CD14-positive monocyte (primary cell): ENCODE results near the genes ADAMTS10, OR7E24 and UBL5.

- CAGE, long polyA plus RNA = no peak
These were observed 1.2 kb downstream of the NDUFA7 start for GRCh38 chr19:8319933-8320509.

GRCh38 chr19:8324528-8324871 is 3.2 kb downstream of the RPS28 start:
- CAGE, long polyA plus RNA = no peak

GRCh38 chr19:8334723-8335864 is 8.0 kb downstream of the KANK3 start:
- CAGE, long polyA plus RNA = no peak

DNA sequence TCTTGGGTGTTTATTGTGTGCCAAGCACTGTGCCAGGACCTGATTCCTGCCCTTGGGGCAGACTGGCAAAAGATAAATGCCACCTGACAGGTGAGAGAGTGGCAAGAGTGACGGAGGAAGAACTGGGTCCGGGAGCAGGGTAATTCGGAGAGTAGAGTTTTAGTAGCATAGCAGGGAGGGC is 6.1 kb downstream of the RAB11B start:
- CAGE, long polyA plus RNA = no peak

DNA sequence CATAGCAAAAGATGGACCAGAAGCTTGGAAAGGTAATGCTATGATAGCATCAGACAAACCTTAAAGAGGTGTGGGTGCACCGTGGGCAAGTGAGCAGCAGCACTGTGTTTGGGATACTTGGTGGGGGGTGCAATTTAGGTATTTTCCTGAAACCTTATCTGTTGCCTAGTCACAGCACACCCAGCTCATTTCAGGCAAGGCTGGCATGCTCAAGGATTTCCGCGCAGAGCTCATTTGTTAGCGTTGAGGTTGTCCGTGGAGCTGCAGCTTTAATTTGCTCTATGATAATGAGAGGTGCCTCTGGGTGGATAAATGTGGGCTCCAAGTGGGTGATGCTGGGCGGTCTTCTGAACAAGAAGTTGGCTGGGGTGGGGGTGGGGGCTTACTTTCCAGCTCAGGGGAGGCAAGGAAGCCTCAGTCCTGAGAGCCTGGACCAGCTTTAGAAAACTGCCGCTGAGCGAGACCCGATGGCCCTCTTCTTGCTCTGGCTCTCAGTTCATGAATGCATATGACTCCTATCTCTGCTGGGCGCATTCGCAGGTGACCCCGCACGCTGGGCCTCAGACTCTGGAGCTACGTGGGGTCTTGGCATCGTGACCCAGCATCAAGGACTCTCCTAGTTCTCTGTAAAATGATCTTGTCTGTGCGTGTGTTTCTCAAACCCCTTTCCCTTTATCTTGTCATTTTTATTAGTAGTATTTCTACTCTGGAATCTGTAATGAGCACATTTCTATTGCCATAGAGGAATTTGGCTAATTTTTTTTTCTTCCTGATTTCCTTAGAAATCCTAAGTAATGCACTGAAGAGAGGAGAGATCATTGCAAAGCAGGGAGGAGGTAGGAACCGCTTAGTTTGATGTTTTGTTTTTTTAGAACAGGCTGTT is 19.8 kb downstream of the PRAM1 start:
- CAGE, long polyA plus RNA = no peak

GRCh38 chr19:8490231-8491296 is 11.9 kb downstream of the PRAM1 start:
- CAGE, long polyA plus RNA = no peak

DNA sequence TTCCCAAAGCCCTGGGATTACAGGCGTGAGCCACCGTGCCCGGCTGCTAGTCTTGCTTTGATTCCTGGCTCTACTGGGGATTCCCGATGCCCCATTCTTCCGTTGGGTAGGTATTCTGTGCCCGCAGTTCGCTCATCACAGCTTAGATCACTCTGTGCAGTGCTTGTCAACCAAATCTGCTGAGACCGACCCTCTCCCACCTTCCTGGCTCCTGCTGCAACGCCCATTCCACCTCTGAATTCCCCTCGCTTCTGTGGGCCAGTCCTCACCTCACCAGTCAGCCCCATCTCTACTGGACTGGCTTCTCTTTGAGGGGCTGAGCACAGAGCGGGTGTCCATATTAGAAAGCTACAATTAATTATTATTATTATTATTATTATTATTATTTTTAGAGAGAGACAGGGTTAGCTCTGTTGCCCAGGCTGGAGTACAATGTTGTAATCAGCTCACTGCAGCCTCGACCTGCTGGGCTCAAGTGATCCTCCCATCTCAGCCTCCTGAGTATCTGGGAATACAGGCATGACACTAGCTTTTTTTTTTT is 4.7 kb upstream of the ZNF414 start:
- CAGE, long polyA plus RNA = no peak

DNA sequence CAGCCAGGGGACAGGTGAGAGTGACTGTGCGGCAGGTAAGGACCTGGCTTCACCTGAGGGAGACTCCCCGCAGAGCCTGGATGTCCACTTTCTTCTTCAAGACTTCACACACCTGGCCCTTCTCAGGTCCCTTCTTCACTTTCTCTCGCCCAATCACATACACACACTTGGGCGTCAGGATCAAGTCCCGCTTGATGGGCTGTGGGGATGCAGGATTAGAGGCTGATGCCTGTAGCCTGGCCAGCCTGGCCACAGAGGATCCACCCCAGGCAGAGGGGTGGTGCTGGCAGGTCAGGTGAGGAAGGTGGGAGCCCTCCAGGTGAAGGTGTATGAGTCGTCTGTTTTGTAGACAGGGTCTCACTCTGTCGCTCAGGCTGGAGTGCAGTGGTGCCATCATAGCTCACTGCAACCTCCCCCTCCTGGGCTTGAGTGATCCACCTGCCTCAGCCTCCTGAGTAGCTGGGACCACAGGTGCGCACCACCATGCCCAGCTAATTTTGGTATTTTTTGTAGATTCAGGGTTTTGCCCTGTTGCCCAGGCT is 13.4 kb upstream of the ZNF414 start:
- CAGE, long polyA plus RNA = no peak

GRCh38 chr19:8600791-8601131 is 9.8 kb downstream of the ADAMTS10 start:
- CAGE, long polyA plus RNA = no peak

DNA sequence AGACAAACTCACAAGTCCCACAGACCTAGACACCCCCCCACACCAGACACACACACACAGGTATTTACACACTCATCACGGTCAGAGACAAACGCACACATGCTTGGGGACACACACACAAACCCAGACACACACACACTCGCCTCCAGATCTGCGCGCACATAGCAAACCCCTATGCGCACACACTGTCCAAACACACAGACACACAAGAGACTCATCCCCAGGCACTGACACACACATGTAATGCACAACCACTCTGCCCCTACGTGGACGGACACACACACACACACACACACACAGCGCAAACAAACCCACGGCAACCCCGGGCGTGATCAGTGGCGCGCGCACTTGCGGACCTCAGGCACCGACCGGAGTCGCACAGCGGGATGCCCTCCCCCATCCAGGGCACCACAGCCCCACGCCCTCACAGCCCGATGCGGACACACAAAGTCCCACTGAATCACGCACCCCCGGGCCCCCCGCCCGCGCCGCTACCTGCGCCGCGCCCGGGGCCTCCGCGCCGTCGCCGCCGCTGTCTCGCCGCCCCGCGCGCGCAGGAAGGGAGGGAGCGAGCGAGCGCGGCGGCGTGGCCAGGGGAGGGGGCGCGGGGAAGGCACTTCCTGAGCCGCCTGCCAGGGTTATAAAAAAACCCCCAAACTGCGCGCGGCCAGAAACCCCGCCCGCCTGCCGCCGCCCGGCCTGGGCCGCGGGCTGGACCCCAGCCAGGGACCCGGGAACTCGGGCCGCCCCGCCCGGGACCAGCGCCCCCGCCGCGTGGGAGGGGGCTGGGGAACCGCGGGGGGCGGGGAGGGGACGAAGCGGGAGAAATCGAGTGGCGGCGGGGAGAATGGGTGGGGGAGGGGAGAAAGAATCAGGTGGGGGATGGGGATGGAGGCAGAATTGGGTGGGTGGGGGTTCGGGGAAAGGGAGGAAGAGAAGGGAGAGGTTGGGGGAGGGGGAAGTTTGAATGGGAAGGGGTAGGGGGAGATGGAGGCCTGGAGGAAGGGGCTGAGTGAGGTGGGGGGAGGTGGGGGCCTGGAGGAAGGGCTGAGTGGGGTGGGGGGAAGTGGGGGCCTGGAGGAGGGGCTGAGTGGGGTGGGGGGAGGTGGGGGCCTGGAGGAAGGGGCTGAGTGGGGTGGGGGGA is at the start of gene ADAMTS10:
TSS of gene ADAMTS10 (minus strand) at position 567 of the 1,144 bp plus-strand sequence.
- CAGE, long polyA plus RNA = no peak

GRCh38 chr19:9075308-9076166 is 11.3 kb upstream of the OR1M1 start:
- CAGE, long polyA plus RNA = no peak

GRCh38 chr19:9250771-9250997 is at the start of gene OR7E24:
OR7E24 (plus strand) TSS chr19:9250930.
- CAGE, long polyA plus RNA = no peak

DNA sequence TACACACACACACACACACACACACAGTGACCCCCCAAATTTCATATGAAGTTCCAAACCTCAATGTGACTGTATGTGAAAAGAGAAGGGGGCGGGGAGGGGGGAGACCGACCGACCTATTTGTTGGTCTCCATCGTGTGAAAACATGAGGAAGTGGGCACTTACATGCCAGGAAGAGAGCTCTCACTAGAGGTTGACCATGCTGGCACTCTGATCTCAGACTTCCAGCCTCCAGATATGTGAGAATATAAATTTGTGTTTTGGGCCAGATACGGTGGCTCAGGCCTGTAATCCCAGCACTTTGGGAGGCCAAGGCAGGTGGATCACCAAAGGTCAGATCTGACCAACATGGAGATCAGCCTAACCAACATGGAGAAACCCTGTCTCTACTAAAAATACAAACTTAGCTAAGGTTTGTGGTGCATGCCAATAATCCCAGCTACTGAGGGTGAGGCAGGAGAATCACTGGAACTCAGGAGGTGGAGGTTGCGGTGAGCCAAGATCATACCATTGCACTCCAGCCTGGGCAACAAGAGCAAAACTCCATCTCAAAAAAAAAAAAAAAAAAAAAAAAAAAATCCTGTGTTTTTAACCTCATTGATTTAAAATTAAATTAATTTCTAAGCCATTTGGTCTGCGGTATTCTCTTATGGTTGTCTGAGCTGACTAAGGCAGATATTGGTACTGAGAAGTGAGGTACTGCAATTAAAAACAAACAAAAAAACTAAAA is 24.3 kb downstream of the ZNF562 start:
- CAGE, long polyA plus RNA = no peak

GRCh38 chr19:9767608-9768061 is 903 bp downstream of the ZNF846 start:
- CAGE, long polyA plus RNA = no peak

DNA sequence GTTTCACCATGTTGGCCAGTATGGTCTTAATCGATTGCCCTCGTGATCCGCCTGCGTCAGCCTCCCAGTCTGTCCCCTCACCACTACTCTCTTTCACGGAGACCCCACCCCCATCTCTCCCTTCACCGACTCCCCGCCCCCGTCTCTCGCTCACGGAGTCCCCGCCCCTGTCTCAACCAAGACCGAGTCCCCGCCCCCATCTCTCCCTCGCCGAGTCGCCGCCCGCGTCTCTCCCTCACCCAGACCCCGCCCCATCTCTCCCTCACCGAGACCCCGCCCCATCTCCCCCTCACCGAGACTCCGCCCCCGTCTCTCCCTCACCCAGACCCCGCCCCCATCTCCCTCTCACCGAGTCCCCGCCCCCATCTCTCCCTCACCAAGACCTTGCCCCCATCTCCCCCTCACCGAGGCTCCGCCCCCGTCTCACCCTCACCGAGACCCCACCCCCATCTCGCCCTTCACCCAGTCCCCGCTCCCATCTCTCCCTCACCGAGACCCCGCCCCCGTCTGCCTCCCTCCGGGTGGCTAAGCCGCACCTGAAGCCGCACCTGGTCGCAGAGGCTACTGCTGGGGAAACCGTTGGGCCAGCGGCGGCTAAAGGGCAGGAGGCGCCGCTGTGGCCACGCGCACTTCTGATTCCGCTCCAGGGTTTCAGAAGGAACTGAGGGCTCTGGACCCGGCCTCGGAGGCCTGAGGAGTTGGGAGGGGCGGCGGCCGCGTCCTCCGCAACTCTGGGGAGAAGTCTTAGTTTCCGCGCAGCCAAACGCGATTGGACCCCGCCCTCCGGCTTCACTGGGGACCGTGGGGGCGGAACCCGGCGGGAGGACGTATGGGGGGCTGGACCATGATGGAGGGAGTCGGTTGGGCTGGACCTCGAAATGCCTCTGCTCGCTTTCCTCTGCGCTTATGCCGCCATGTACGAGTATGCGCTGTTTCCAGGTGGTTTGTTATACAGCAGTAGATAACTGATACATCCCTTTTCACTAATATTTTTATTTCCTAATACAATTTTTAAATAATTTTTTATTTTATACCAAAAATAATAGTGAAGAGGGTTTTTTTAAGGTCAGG is 17.2 kb upstream of the ZNF846 start:
- CAGE, long polyA plus RNA = start-site peak on the minus strand centred at position 690 of the sequence, 113 bp wide, 114 and 75 reads in 2 replicates

- CAGE, long polyA plus RNA = no peak
These were observed at the start of gene UBL5 for GRCh38 chr19:9827058-9828036. UBL5 (plus strand) TSS chr19:9827918.

GRCh38 chr19:10009262-10009541 is 1.1 kb downstream of the COL5A3 start:
- CAGE, long polyA plus RNA = no peak

DNA sequence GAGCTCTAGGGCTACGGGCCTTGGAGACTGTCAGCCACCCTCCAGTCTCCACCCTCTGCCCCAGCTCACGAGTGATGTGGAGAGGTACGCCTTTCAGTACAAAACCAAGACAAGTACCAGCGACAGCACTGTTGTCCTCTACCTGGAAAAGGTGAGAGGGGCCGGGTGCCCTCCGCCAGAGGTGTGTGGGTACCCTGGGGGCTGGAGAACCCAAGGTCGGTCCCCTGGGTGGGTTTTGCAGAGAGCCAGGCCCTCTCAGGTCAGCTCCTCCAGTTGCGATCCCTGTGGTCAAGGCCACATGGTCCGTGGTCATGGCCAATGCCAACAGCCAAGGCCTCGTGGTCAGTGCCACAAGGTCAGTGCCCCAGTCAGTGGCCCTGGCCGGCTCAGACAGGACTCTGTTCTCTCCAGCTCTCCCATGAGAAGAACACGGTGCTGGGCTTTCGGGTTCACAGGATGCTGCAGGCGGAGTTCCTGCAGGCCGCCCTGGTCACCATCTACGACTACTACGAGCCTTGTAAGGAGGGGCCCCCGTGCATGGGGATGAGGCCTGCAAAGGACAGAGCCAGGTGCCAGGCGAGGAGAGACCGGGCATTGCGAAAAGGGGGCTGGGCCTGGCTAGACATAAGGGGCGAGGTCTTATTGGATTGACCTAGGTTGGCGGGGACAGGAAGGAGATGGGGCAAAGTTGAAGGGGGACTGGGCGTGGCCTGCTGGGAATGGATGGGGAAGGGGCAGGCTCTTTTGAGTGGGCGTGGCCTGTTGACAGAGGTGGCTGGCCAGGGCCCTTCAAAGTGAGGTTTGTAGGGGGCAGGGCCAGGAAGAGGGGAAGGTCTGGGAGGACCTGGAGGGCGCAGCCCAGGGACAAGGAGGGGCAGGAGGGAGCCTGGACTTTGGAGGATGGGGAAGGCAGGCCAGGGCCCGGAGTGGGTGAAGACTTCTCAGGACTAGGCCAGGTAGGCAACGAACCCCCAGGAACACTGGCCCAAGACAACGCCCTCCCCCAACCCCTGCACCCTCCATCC is 15.2 kb upstream of the SHFL start:
- CAGE, long polyA plus RNA = no peak

DNA sequence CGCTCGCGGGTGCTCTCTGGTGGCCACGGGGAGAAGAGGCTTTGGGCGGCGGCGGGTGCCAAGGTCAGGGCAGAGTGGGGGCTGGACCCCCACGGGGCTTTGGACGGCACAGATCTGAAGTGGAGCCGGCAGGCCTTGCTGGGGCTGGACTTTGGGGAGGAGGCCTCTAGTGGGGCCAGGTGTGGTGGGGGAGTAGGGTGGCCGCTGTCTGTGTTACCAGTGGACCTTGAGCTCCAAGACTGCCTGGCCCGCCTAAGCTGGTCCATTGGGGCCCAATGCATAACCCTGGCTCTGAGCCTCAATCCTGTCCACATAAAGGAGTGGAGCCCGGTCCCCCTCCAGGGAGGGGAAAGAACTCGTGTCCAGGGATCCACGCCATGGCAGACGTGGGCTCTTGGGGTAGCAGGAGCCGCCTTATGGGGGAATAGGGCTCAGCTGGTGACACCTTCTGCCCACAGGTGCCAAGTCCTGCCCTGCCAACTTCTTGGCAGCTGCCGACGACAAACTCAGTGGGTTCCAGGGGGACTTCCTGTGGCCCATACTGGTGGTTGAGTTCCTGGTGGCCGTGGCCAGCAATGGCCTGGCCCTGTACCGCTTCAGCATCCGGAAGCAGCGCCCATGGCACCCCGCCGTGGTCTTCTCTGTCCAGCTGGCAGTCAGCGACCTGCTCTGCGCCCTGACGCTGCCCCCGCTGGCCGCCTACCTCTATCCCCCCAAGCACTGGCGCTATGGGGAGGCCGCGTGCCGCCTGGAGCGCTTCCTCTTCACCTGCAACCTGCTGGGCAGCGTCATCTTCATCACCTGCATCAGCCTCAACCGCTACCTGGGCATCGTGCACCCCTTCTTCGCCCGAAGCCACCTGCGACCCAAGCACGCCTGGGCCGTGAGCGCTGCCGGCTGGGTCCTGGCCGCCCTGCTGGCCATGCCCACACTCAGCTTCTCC is 2.0 kb downstream of the P2RY11 start:
- CAGE, long polyA plus RNA = no peak

GRCh38 chr19:10121835-10122418 is 2.2 kb upstream of the EIF3G start:
- CAGE, long polyA plus RNA = no peak